ENCODE results near the gene DTYMK.

- RRBS, result no CpG with 5 or more reads among the region's 15 CpGs
Measured at GRCh38 chr2:241680797-241681739, 5.5 kb downstream of the DTYMK start.

- RRBS, result 2% methylated on average over 85 of the region's 116 CpGs
Measured at GRCh38 chr2:241686631-241687625, at the start of gene DTYMK. TSS of gene DTYMK (minus strand) at chr2:241686815.

- RRBS, result no CpG with 5 or more reads among the region's 5 CpGs
Measured at GRCh38 chr2:241695016-241695384, 6.8 kb upstream of the ING5 start.

- RRBS, result 3% methylated on average over 3 of the region's 19 CpGs
Measured at GRCh38 chr2:241702872-241703508, 1.2 kb downstream of the ING5 start.

GRCh38 chr2:242069754-242070303 is 169.6 kb upstream of the FAM240C start:
- RRBS, result no CpG with 5 or more reads among the region's 13 CpGs